ENCODE results near the gene BAG3.

- PRO-cap, 7 experiments: peak in 1 of 7 experiments; most common plus-strand start chr10:119413326 (in 1)
- RAMPAGE, long total RNA, 2 experiments: no peak in any of the 2 experiments
Observed at GRCh38 chr10:119413238-119413778, 129.2 kb downstream of the RGS10 start.

- PRO-cap, 7 experiments: no peak in any of the 7 experiments
- RAMPAGE, long total RNA, 2 experiments: no peak in any of the 2 experiments
Observed at GRCh38 chr10:119441837-119442870, 100.4 kb downstream of the RGS10 start.

- PRO-cap, 7 experiments: no peak in any of the 7 experiments
- RAMPAGE, long total RNA, 2 experiments: no peak in any of the 2 experiments
Observed at GRCh38 chr10:119576572-119577180, 20.1 kb downstream of the TIAL1 start.

- PRO-cap, 7 experiments: peak in 7 of 7 experiments; most common plus-strand start chr10:119596090 (in 7)
- RAMPAGE, long total RNA, 2 experiments: no peak in any of the 2 experiments
Observed at GRCh38 chr10:119596058-119596335, 767 bp downstream of the TIAL1 start.

DNA sequence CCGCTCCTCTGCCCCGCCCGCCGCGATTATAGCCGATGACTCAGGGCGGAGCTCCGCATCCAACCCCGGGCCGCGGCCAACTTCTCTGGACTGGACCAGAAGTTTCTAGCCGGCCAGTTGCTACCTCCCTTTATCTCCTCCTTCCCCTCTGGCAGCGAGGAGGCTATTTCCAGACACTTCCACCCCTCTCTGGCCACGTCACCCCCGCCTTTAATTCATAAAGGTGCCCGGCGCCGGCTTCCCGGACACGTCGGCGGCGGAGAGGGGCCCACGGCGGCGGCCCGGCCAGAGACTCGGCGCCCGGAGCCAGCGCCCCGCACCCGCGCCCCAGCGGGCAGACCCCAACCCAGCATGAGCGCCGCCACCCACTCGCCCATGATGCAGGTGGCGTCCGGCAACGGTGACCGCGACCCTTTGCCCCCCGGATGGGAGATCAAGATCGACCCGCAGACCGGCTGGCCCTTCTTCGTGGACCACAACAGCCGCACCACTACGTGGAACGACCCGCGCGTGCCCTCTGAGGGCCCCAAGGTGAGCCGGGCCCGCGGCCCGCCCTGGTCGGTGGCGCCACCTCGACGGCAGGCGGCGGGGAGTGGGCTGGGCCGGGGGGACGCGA, at the start of gene BAG3:
Gene BAG3, plus strand, starts transcription at position 56 of the 616 bp plus-strand sequence.
- PRO-cap, 7 experiments: peak in 7 of 7 experiments; most common plus-strand start position 58 of the sequence (in 5)
- RAMPAGE, long total RNA, 2 experiments: no peak in any of the 2 experiments

DNA sequence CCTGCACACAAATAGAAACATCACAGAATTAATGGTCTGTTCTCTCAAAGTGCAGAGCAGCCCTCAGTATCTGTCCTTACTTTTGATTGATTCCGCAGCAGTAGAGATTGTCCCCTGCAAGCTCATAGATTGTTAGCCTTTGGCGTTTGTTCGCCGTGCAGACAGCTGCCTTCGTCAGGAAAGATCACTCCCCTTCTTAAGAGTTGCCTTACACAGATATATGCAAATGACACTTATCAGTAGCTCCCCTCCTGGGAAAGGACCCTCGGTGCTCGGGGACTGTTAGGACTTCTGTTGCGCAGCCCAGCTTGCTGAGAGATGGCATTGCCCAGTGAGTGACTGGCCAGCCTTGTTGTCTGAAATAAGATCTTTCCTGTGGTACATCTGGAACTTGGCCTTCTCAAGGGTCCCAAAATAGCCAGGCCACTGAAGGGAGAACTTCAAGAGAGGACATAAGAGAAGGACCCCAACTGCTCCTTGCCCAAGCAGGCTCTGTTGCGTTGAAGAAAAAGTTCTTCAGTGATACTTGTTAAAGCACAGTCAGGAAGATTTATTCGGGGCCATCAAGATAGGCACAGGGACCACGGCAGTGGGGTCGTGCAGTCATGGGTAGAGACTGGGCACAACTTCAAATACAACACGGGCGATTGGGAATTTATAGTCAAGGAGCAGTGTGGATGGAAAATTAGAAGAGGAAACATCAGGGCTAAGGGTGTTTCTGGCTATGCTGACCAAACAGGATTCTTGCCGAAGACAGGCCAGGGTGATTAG, 17.3 kb downstream of the BAG3 start:
- PRO-cap, 7 experiments: peak in 1 of 7 experiments; most common plus-strand start position 412 of the sequence (in 1); most common minus-strand start position 337 of the sequence (in 1)
- RAMPAGE, long total RNA, 2 experiments: no peak in any of the 2 experiments

- PRO-cap, 7 experiments: no peak in any of the 7 experiments
- RAMPAGE, long total RNA, 2 experiments: no peak in any of the 2 experiments
Observed at GRCh38 chr10:119787876-119788282, 62.0 kb downstream of the INPP5F start.

GRCh38 chr10:119847460-119847826, 25.2 kb downstream of the MCMBP start:
- PRO-cap, 7 experiments: no peak in any of the 7 experiments
- RAMPAGE, long total RNA, 2 experiments: start-site peak on the minus strand in 1 of 2 experiments, at chr10:119847620-119847681 at its widest, 15 reads per replicate

DNA sequence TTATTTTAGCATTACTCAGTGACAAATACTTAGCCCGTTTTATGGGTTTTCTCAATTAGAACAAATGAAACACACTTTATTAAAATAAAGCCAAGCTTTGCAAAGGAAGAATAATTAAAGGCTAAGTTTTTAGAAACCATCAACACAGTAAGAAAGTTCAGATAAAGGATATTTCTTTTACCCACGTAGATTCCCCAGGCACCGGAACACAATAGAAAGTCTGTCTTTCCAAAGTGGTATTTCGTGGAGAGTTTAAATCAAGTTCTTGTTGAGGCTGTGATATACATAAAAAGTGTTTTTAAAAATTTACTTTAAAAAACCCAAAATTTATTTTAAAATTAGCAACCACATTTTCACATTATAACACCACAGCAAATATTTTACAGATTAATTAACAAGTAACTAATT, 15.5 kb downstream of the MCMBP start:
- PRO-cap, 7 experiments: no peak in any of the 7 experiments
- RAMPAGE, long total RNA, 2 experiments: no peak in any of the 2 experiments

DNA sequence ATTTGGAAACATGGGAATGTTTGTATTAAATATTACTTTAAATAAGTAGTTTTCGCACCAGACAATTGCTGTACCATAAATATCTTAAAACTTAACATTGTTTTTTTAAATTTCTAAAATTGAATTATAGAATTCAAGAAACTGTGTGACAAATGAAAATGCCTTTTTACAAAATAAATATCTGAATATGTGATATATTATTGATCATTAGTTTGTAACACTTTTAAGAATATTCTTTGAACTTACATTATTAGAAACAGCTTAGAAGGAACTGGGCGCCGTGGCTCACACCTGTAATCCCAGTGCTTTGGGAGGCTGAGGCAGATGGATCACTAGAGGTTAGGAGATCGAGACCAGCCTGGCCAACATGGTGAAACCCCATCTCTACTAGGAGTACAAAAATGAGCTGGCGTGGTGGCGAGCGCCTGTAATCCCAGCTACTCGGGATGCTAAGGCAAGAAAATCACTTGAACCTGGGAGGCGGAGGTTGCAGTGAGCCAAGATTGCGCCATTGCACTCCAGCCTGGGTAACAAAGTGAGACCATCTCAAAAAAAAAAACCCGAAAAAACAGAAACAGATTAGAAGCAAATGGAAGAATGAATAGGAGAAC, 29.1 kb downstream of the WDR11 start:
- PRO-cap, 7 experiments: no peak in any of the 7 experiments
- RAMPAGE, long total RNA, 2 experiments: no peak in any of the 2 experiments

GRCh38 chr10:121709624-121710172, 111.5 kb upstream of the FGFR2 start:
- PRO-cap, 7 experiments: peak in 6 of 7 experiments; most common plus-strand start chr10:121709951 (in 5); most common minus-strand start chr10:121709835 (in 5)
- RAMPAGE, long total RNA, 2 experiments: no peak in any of the 2 experiments

GRCh38 chr10:121779200-121779751, 148.6 kb downstream of the ATE1 start:
- PRO-cap, 7 experiments: no peak in any of the 7 experiments
- RAMPAGE, long total RNA, 2 experiments: no peak in any of the 2 experiments

DNA sequence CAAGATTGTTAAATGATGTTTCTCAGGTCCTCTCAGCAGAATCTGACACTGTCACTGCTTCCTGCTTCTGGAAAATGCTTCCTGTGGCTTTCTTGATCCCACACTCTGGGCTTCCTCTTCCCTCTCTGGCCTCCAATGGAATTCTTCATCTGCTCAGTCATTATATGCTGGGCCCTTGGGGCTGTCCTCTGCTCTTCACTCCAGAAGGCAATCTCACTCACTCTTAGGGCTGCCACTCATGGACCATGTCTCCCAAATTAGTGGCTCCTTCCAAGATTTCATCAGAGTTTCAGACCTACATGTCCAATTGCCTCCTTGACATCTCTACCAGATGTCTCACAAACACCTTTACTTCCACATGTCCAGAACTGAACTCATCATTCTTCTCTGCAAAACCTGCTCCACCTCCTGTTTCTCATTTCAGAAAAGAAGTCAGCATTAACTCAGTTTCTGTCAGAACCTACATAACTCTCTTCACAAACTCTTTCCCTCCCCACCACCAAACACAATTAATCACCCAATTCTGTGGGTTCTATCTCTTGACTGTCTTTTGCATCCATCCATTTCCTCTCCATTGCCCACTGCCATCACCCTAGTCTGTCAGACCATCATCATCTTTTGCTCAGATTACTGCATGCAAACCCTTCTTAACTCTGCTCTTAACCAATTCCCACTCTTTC, 147.9 kb downstream of the ATE1 start:
- PRO-cap, 7 experiments: no peak in any of the 7 experiments
- RAMPAGE, long total RNA, 2 experiments: no peak in any of the 2 experiments

- PRO-cap, 7 experiments: no peak in any of the 7 experiments
- RAMPAGE, long total RNA, 2 experiments: start-site peak on the plus strand in 1 of 2 experiments, at chr10:122019587-122019868 at its widest, 15 reads per replicate; start-site peak on the minus strand in 1 of 2 experiments, at chr10:122019141-122019193 at its widest, 11 reads per replicate
Observed at GRCh38 chr10:122018977-122020159, 30.4 kb downstream of the TACC2 start.

- PRO-cap, 7 experiments: no peak in any of the 7 experiments
- RAMPAGE, long total RNA, 2 experiments: no peak in any of the 2 experiments
Observed at GRCh38 chr10:122029307-122029878, 40.4 kb downstream of the TACC2 start.

GRCh38 chr10:122044229-122044675, 55.3 kb downstream of the TACC2 start:
- PRO-cap, 7 experiments: peak in 3 of 7 experiments; most common plus-strand start chr10:122044512 (in 3); most common minus-strand start chr10:122044417 (in 1)
- RAMPAGE, long total RNA, 2 experiments: no peak in any of the 2 experiments

GRCh38 chr10:122050337-122050746, 61.4 kb downstream of the TACC2 start:
- PRO-cap, 7 experiments: no peak in any of the 7 experiments
- RAMPAGE, long total RNA, 2 experiments: no peak in any of the 2 experiments

DNA sequence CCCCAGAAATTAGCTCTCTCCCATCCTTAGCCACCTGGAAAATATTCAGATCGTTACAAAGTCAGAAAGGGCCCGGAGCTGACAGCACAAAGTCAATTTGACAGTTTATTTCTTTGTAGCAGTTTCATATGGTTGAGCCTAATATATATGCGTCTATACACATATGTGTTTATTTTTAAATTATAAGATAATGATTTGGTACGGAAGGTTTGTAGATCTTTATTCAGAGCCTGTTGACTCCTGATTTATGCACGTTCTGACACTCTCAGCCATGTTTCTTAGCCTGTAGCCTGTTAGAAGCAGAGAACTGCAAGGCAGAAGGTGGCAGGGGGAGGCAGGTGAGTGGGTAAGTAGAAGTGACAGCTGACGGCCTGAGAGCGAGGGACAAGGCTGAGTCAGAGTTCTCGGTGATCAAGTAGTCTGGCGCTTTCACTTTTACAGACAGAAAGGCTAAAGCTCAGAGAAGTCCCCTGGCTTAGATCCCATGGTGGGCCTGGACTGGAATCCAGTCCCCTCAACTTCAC, 138.8 kb downstream of the TACC2 start:
- PRO-cap, 7 experiments: no peak in any of the 7 experiments
- RAMPAGE, long total RNA, 2 experiments: no peak in any of the 2 experiments

GRCh38 chr10:122133206-122133589, 137.9 kb upstream of the BTBD16 start:
- PRO-cap, 7 experiments: no peak in any of the 7 experiments
- RAMPAGE, long total RNA, 2 experiments: no peak in any of the 2 experiments

GRCh38 chr10:122368575-122369155, 5.8 kb upstream of the PLEKHA1 start:
- PRO-cap, 7 experiments: no peak in any of the 7 experiments
- RAMPAGE, long total RNA, 2 experiments: no peak in any of the 2 experiments